Hair follicle dermal papilla cell (primary cell): ENCODE measurements around a stretch of chr3.

GRCh38 chr3:188489666-188490098 is 335.7 kb downstream of the LPP start:
- CAGE, long polyA plus RNA, result no peak

DNA sequence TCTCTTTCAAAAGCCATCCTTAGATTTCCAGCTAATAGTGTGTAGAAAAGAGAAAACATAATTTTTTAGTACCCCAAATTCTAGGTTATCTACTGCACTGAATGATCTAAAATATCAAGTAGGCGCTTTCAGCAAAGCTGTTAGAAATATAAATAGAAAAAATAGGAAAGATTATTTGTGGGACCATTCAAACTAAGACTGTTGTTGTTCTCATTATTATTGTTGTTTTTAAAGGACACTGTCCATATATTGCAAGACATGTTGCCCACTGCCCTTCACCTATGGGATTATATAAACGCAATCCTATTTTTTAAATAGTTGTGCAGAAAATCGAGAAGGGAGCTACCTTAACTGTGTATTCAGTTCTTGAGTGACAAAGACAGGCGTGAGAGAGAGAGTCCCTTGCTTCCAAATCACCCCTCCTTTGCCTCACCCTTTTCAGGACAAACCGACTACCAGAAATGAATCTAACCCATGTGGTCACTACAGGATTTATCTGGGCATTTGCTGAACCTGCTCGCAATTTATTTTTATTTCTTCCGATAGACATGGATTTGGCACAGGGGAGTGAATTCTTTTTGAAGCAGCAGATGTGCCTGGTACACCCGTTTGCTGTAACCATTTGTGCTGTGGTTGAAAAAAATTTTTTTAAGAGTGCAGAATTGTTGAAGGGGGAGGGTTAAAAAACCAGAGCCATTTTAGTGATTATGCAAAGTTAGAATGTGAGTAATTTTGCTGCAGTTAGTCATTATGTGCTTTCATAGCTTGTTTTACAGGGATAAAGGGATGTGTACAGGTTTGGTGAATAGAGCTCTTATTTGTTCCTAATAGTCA is 441.8 kb downstream of the LPP start:
- CAGE, long polyA plus RNA, result no peak

- CAGE, long polyA plus RNA, result no peak
Observed at GRCh38 chr3:188640810-188641547, 487.0 kb downstream of the LPP start.

- CAGE, long polyA plus RNA, result no peak
Observed at GRCh38 chr3:188734359-188734932, 437.3 kb upstream of the TPRG1 start.

DNA sequence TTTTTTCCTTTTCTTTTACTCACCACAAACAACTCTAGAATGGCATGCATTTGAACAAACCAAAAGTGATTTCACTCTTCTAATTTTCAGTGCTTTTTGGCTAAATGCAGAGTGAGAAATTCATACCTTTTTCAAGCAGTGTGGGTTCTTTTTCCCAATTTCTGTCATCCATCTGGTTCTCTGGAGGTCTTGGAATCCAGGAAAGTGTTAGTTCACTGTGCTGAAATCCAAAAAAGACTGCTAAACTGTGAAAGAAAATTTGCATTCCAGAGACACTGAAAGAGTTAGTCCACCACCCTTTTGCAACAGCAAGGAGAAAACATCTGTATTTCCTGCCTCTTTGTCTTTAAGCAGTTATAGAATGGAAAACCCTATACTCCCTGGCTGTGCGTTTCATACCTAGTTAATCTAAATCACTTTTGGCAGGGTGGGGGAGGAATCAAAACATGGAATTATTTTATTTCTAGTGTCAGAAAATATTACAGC is 317.9 kb upstream of the TPRG1 start:
- CAGE, long polyA plus RNA, result no peak

GRCh38 chr3:188901123-188901622 is 270.6 kb upstream of the TPRG1 start:
- CAGE, long polyA plus RNA, result no peak

GRCh38 chr3:188955982-188956416 is 215.8 kb upstream of the TPRG1 start:
- CAGE, long polyA plus RNA, result no peak

GRCh38 chr3:189098780-189099630 is 72.8 kb upstream of the TPRG1 start:
- CAGE, long polyA plus RNA, result no peak

GRCh38 chr3:189100292-189100653 is 71.5 kb upstream of the TPRG1 start:
- CAGE, long polyA plus RNA, result no peak

GRCh38 chr3:189121176-189121953 is 50.4 kb upstream of the TPRG1 start:
- CAGE, long polyA plus RNA, result no peak

DNA sequence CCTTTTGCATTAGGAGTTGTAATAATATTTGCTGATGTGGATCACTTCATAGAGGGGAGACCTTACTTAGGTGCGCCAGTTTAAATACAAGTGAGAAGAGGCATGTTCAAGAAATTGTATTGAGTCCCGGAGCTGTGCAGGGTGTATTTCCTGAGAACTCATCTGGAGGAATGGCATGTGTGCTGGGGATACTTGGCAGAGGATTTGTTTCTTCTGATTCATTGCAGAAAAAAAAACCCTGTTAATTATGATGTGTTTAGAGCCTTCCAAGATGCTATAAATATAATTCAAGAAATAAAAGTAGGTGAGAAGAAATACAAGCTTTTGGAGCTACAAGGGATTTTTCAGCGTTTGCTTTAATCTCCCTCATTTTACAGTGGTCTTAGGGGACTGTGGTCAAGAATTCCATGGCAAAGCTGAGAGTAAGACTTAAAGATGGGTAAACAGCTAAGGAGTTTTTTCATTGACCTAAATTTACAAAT is 97.6 kb downstream of the TPRG1 start:
- CAGE, long polyA plus RNA, result no peak

DNA sequence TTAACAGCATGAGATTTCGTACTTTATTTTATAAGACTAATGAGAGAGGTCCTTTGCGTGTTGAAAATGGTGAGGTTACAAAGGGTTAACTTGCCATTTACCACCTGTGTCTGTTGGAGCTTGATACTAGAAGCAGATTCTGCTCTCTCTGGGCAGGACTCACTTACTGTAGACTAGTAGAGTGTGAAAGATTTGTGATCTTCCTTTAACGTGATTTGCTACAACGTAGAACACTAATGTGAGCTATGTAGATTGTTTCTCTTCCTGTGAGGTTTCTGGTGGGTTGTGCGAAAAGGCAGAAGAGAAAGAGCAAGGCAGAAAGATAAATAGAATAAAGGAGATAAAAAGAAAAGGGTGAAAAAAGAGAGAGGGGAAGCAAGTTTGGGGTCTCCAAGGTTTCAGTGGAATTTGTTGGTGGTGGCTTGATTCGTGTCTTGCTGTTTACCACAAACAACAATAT is 1.1 kb downstream of the TP63 start:
- CAGE, long polyA plus RNA, result no peak

GRCh38 chr3:190012238-190013186 is 108.2 kb downstream of the P3H2 start:
- CAGE, long polyA plus RNA, result no peak

DNA sequence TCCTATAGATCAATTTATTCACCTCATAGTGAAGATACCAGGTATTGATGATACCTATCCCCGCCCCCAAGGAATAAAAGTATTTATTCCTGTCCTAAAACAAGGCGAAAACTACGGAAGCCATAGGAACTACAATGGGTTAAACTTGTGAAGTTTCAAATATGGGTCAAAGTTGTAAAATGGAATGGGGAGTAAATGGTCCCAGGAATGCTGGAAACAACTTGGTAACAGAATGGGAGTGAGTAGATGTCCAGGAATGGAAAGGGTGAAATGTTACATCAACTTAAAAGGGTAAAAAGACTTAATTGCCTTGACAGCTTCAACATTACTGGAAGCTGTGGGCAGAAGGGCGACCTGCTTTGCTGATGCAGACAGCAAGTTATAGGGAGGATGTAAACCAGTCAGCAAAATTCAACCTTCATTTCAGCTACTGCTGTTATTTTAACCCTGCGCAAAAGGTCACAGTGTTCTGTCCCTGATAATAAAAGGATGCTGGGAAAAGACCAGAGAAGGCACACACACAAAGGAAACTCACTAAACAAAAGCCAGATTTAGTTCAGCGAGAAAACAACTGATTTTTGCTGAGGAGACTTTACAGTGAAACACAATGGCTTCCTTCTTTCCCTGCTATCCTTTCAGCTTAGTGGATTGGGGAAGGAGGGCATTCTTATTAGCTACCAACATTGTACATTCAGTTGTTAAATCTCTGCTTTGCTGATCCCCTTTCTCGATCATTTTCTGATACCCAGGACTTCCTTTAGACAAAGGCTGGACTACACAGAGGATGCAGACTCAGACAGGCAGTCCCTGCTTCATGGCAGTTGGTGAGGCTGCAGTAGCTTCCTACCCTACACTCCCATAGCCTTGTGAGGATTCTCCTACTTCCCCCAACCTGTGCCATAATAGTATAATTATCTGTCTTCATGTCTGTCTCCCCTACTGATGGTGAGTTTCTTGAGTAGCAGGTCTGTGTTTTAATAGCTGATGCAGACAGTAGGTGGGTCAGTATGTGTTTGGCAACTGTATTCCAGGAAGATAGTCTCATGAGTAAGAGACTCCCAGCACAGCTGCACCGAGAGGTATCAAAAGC is 62.0 kb downstream of the P3H2 start:
- CAGE, long polyA plus RNA, result no peak

- CAGE, long polyA plus RNA, result no peak
Observed at GRCh38 chr3:190308065-190308558, 14.1 kb downstream of the CLDN1 start.

GRCh38 chr3:190318671-190319213 is 3.5 kb downstream of the CLDN1 start:
- CAGE, long polyA plus RNA, result no peak

GRCh38 chr3:190330707-190331558 is 8.7 kb upstream of the CLDN1 start:
- CAGE, long polyA plus RNA, result no peak

DNA sequence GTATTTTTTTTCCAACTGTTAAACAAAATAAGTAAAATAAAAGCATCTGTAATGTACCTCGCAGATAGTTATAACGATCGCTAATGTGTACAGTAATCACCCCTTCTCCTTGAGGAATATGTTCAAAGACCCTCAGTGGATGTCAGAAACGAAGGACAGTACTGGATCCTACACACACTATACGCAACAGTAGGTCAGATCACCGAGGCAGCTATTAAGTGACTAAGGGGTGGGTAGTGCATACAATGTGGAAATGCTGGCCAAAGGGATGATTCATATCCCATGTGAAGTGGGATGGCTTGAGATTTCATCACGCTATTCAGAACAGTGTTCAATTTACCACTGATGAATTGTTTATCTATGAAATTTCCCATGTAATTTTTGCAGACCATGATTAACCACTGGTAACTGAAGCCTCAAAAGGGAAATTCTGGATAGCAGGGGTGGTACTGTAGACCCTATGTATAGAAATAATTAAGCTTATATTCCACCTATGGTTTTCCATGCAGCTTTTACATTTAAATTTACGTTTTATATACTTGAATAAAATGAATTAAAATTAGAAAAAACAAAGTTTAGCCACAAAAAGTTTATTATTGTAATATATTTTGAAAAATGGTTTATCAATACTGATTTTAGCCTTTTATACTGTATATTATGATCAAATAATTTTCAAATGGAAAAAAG is 1.5 kb upstream of the CLDN16 start:
- CAGE, long polyA plus RNA, result no peak

DNA sequence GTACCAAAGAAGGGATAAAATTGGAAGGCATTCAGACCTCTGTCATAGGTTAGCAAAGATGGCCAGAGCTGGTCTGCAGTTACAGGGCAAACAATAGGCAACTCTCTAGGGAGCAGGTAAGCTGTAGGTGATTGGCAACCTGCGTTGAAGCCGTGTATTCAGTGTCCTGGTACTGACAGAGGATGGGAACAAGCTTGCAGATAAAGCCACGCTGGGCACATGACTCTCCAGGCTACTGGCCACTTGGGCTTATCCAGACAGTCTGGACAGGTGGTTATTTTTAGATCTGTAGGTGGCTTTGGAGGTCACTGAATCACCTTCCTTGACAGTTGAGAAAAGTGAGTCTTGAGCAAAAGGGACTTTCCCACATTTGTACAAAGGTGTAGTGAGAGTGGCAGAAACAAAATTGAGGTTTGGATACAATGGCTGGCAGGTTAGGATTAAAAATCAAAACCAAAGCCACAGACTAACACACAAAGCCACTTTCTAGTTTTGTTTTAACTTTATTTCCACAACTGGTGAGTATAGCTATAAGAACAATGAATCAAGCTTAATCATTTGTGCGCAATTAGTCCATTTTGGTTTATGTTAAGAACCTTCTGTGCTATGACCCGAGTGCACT is 22.3 kb upstream of the IL1RAP start:
- CAGE, long polyA plus RNA, result no peak

GRCh38 chr3:190547133-190547529 is 33.2 kb downstream of the IL1RAP start:
- CAGE, long polyA plus RNA, result no peak